Measurements from ENCODE around the genes TMEM187, OPN1LW and SPRY3.

DNA sequence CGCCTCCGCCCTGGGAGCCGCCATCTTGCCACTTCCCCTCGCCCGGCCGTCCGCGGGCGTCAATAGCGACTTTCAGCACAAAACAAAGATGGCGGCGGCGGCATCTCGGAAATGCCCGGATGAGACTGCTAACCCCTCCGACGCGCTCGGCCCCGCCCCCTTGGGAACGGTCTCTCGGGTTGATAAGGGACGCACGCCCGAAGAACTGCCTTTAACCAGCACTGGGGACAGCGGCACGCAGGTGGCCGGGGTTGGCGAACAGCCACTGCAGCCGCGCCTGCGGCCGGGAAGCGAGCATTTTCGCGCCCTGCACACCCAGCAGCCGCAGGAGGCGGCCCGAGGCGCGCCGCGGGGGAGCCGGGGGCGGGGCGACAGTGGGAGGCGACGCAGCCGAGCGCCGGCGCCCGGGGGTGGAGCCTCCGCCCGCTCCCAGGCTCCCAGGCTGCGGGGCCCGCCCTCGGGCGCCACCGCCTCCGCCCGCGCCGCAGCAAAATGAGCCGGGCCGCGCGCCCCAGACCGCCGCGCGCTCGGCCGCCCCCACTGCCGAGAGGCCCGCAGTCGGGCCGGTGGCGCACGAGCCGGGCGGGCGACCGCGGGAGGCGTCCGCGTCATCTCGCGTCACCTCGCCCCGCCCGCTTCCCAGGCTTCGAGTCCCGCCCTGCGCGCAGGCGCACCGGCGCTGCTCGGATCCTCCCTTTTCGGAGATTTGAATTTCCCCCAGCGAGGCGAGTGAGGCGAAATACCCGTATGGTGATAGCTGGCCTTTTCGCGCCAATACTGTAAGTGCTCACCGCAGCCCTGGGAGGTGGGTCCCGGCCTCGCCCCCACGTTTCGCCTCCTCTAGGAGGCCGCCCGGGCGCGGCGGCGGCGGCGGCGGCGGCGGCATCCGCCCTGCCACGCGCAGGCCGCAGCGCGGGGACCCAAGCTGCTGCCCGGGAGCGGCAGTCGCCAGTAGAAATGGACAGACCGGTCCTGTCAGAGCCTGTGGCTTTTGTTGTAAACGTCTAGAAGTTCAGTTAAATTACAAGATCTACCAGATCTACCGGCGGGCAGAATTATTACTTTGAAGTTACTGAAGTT is at the start of gene TMEM187:
TSS of gene TMEM187 (plus strand) at position 673 of the 1,080 bp plus-strand sequence.
- PRO-cap = bidirectional peak, plus-strand start at position 214 of the sequence, minus-strand start at position 64 of the sequence

GRCh38 chrX:154040096-154040712 is 20.5 kb upstream of the IRAK1 start:
- PRO-cap = no peak

DNA sequence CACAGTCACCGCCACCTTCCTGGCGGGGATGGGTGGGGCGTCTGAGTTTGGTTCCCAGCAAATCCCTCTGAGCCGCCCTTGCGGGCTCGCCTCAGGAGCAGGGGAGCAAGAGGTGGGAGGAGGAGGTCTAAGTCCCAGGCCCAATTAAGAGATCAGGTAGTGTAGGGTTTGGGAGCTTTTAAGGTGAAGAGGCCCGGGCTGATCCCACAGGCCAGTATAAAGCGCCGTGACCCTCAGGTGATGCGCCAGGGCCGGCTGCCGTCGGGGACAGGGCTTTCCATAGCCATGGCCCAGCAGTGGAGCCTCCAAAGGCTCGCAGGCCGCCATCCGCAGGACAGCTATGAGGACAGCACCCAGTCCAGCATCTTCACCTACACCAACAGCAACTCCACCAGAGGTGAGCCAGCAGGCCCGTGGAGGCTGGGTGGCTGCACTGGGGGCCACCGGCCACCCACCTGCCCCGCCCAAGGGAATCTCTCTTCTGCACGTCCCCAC is at the start of gene OPN1LW:
TSS of gene OPN1LW (plus strand) at position 245 of the 495 bp plus-strand sequence.
- PRO-cap = no peak

- PRO-cap = no peak
Measured at GRCh38 chrX:154353712-154354768, 20.4 kb downstream of the FLNA start.

GRCh38 chrX:154400833-154401762 is 2.9 kb downstream of the RPL10 start:
- PRO-cap = no peak

DNA sequence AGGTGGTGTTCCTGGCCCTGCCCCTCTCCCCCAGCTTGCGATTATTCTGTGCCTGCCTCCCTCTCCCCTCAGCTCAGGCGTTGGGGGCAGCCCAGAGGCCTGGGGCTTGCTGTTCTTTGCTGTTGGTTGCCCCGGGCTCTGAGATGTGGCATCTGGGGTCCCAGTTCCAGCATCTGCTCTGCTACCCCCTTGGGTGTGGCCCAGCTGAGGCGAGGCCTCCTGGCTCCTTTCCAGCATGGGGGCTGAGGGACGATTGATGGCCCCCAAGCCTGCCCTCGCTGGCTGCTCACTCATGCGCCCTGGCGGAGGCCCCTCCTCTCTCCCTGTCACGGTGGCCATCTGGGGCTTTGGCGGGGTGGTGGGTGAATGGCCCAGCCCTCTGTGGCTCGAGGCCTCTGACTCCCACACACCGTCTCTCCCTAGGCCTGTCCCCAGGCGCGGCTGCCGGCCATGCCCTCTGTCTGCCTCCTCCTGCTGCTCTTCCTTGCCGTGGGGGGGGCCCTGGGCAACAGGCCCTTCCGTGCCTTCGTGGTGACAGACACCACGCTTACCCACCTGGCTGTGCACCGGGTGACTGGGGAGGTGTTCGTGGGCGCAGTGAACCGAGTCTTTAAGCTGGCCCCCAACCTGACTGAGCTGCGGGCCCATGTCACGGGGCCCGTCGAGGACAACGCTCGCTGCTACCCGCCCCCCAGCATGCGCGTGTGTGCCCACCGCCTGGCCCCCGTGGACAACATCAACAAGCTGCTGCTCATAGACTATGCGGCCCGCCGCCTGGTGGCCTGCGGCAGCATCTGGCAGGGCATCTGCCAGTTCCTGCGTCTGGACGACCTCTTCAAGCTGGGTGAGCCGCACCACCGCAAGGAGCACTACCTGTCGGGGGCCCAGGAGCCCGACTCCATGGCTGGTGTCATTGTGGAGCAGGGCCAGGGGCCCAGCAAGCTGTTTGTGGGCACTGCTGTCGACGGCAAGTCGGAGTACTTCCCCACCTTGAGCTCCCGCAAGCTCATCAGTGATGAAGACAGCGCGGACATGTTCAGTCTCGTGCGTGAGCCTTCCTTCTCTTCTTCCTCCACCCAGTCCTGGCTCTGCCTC is 2.0 kb downstream of the PLXNA3 start:
- PRO-cap = no peak

DNA sequence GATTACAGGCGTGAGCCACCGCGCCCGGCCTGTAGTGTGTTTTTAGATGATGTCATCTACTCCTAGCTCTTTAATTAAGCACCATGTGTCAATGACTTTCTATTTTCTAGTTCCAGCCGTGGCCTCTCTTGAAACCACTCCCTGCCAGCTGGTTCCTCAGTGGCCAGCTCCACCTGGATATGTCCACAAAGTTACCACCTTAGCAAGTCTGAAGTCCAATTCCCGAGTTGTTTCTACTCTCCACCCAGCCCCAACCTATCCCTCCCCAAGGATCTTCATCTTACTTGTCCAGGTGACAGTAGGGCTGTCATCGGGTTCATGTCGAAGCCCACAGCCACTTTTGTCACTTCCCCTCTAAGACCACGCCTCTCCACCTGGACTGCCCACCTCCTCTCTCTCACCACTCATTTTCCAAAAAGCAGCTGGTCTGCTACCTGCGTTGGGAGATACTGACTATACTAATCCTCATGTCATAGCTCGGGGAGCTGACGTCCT is 895 bp downstream of the FAM3A start:
- PRO-cap = no peak

- PRO-cap = no peak
Measured at GRCh38 chrX:154525428-154526016, 9.5 kb upstream of the FAM3A start.

- PRO-cap = no peak
Measured at GRCh38 chrX:154548019-154548329, 554 bp downstream of the IKBKG start.

DNA sequence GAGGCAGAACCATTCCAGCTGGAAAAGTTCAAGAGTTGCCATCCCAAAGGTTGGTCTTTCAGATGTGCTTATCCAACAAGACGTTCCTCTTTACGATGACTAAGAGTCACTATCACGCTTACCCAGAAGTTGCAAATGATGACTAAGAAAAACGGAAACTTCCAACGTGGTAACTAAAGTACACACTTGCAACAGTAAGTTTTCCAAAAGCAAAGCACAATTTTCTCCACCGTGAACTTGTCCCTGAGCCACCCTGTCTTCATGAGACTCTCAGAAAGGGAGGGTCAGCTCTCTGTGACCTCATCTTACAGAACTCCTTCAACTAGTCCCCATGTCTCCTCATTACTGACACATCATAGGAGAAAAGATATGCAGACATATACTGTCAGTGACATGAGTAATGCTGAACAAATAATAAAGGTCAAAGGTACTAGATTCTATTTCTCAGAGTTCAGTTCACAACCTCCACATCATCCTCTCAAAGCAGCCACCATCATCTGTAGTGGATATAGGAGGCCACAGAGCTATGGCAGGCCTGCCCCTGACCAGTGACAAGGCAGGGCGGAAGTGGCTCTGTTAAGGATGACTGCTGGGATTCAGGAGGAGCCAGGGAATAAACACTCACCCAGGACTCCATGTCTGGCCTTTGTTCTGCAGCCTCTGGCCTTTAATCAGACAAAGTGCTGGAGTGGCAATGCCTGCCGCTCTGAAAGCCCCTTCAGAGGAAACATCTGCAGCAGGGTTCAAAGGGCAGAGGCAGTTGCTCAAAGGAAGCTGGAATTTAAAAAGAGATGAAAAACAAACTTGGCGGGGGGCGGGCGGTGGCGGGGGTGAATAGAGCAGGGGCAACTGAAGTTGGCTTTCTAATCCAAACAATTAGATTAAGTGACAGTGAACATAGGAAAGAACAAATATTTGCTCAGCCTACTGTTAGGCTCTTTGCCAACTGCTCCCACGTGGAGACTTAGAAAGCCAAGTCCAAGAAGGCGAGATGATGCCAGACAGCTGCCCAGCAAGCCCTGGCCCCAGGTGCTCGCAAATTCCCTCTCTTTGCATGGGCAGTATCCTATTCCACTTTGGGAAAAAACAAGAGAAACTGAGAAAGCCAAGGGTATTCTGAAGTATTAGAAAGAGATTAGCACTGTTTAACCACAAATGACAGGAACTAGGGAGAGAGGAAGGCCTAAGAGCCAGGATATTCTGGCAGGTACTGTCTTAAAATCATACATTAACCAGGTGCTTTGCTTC is 5.7 kb downstream of the MPP1 start:
- PRO-cap = no peak

- PRO-cap = no peak
Measured at GRCh38 chrX:155009857-155010278, 12.7 kb downstream of the F8 start.

DNA sequence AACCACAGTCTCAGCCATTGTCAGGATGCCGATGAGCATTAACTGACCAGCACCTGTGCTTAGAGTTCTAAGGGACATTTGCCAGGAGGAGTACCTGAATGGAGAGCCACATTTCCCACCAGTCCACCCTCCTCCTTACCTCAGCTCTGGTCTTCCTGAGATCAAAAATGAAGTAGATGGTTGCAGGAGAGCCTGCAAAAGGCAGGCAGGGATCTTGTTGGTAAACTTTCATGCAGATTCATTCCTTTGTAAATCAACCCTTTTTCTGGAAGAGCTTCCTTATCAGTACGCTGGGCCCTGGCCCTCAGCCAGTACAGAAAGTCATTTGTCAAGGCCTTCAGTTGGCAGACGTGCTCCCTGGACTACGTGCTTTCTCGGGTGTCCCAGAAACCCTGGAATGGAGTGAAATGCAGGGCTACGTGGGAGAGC is 68.7 kb upstream of the VBP1 start:
- PRO-cap = no peak

GRCh38 chrX:155215432-155215711 is 888 bp upstream of the VBP1 start:
- PRO-cap = no peak

DNA sequence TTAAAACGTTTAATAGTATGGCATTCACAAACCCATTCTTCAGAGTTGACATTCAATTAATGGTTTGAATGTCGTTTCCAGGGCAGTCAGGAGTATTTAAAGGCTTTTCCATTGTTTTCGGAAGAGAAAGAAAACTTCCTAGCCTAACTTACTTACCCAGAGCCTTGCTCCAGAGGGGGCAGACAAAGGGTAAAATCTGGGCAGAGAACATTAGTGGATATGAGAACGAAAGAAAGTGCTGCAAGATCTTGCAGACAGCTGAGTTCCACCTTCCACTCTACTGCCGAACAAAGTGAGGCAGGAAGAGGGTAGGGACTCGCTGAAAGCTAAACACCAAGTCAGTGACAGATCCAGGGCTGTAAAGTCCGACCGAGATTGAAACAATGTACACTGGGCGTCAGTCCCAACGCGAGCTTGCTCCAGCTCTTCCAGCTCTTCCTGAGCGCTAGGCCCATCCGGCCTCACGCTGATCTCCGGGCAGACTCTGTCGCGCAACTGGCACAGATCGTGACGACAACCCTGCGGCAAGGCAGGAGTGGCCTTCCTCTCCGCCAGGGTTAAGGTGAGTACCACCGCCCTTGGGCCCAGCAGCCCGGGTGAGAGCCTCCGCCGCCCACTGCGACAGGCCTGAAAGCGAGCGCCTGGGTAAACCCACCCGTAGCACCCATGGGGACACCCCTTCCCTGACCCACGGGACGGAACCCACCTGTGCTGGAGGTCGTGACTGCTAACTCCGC is at the start of gene SPRY3:
TSS of gene SPRY3 (plus strand) at position 501 of the 737 bp plus-strand sequence.
- PRO-cap = no peak

DNA sequence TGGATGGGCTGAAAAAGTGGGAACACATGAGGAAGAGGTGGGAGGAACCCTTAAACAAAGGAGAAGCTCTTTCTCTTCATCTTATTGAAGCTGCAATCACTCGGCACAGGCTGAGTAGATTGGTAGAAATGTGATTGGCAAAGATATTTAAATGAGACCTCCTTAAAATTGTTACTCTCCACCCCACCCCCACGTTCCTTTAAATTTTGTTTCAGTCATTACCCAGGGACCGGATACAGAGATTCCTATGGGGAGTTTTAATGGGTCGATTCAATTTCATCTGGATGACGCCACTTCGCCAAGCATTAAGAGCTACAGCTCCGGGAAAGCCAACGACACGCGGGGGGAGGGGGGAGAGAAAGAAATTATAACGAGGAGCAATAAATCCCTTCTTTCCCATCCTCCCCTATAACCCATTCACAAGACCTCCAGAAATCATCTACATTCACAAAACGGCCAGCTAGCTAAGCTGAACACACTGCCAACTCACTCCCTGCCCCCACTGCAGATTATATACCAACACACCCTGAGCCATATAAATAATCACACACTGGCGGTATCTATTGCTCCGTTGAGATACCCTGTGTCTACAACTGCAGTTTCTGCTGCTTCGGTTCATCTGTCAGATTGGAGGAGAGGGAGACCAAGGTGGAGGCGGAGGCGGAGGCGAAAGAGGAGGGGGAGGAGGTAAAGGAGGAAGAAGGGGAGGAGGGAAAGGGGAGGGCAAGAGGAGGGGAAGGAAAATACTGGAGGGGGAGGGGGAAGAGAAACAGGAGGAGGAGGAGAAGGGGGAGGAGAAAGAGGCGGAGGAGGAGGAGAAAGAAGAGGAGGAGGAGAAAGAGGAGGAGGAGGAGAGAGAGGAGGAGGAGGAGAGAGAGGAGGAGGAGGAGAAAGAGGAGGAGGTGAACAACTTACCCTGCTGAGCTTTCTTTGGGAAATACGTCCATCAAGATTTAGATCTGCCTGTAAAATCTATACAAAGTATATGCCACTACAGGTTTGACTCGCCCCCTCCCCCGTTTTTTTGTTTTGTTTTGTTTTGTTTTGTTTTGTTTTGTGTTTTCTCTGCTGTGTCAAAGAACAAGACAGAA is 113.9 kb upstream of the VAMP7 start:
- PRO-cap = bidirectional peak, plus-strand start at position 857 of the sequence, minus-strand start at position 621 of the sequence

Measured in ascending aorta (tissue), 1 donor.